Bronchial epithelial cell (primary cell): Measurements from ENCODE around the genes TBX15, PHGDH and SRGAP2C.

- RRBS, 2 experiments, result no CpG with 5 or more reads among the region's 5 CpGs
Measured at GRCh38 chr1:118812472-118812867, 175.7 kb downstream of the TBX15 start.

GRCh38 chr1:118987337-118988523, at the start of gene TBX15:
TBX15 (minus strand) TSS chr1:118988343.
- RRBS, 2 experiments, result 3 to 4% methylated on average over 36 to 39 of the region's 86 CpGs

GRCh38 chr1:119177395-119177877, 37.0 kb upstream of the WARS2 start:
- RRBS, 2 experiments, result no CpG with 5 or more reads among the region's 3 CpGs

DNA sequence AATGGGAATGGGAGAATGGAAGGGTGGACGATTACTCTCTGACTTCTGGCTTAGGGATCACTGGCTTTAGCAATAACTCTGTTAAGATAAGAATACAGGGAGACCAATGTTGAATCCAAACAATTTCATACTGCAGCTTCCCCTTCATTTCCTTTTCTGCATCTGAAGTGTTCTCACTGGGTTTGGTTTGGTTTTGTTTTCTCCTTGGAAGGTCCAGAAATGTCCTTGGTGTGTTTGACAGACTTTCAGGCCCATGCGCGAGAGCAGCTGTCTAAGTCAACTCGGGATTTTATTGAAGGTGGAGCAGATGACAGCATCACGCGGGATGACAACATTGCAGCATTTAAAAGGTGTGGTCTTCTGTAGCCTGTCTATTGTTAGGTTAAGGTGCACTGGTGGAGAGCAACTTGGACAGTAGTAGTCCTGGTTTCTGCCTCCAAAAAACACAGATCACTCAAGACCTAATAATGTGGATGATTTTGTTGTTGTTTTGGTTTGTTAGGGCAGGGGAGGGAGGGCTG, 12.3 kb downstream of the HAO2 start:
- RRBS, 2 experiments, result no CpG with 5 or more reads among the region's 6 CpGs

DNA sequence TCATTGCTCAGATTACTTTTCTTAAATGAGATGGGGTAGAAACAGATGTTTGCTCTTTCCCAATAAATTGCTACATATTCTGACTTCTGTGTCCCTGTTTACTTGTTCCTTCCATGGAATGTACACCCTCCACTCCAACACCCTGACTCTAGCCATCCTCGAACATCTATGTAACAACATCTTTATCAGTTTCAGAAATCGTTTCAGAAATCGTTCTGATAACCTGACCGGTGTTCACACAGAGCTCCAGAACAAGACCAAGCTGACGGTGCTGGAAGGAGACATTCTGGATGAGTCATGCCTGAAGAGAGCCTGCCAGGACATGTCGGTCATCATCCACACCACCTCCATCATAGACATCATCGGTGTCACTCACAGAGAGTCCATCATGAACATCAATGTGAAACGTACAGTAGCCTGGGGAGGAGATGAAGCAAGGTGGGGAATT, 43.1 kb downstream of the ZNF697 start:
- RRBS, 2 experiments, result no CpG with 5 or more reads among the region's 8 CpGs

DNA sequence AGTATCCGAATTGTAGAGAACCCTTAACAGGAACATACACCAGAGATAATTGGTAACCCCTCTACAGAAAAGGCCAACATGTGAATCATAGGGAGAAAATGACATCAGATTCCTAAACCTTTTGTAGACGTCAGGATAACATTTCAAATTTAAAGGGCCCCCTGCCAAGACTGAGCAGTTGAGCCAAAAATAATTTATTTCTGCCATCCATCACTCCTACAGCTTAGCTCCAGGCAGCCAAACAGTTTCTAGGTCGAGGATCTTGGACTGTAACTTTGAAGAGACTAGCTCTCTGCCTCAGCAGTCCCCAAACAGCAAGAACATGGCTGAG, 21.2 kb downstream of the ZNF697 start:
- RRBS, 2 experiments, result no CpG with 5 or more reads among the region's 3 CpGs

DNA sequence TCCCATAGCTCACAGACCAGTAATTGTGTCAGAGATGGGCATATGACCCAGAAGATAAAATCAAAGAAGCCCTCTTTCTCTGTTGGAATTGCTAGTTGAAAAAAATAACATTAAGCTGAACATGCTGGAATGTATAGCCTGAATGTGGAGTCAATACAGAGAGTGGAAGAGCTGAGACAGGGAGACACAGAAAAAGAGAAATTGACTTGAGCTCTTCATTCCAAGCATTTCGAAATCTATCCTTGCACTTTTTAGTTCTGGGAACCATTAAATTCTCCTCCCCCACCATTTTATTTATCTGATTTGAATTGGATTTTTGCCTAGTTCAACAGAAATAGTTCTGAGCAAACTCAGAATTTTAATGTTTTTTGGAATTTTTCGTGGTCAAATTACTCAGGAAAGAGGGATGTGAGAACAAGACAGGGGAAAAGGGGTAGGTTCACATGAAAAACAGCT, 5.6 kb upstream of the ZNF697 start:
- RRBS, 2 experiments, result no CpG with 5 or more reads among the region's 2 CpGs

DNA sequence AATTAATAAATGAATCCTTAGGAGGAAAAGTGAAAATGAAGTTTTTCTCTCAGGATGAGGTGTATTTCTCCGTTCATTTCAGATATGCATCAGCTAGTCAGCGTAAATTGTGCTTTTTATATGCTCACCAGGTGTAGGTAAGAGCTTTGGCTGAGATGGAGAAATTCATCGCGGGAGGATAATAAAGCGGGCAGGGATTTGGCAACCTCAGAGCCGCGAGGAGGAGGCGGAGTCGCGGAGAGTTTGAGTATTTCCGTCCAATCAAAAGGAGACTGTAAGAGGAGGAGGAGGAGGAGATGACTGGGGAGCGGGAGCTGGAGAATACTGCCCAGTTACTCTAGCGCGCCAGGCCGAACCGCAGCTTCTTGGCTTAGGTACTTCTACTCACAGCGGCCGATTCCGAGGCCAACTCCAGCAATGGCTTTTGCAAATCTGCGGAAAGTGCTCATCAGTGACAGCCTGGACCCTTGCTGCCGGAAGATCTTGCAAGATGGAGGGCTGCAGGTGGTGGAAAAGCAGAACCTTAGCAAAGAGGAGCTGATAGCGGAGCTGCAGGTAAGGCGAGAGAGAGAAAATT, at the start of gene PHGDH:
Gene PHGDH, plus strand, starts transcription at position 329 of the 577 bp plus-strand sequence.
- RRBS, 2 experiments, result no CpG with 5 or more reads among the region's 23 CpGs

- RRBS, 2 experiments, result no CpG with 5 or more reads among the region's 12 CpGs
Measured at GRCh38 chr1:119779746-119780637, 11.3 kb upstream of the HMGCS2 start.

DNA sequence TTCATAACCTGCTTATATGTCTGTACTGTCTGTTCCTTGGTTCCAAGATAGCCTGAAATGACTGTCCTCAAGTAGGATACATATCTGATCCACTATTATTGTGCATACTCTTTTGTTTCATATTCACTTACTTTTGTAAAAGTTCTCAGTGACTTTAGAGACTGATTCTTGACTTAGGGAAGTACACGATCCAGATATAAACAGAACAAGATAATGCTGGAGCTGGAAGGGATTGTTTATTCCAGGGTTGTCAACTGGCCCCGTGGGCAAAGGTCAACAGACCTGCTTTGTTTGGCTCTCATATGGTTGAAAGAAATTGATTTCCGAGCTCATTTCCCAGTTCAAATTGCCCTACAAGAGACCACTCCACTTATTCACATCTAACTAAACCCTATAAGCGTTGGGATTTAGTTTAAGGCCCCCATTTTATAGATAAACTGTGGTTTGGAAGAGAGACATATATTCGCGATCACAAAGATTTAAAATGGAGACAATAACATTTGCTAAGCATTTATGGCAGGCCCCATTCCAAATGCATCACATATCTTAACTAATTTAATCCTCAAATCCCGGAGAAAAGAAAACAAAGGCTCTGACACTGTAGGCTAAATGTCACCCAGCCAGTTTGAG, 20.8 kb downstream of the REG4 start:
- RRBS, 2 experiments, result no CpG with 5 or more reads among the region's 7 CpGs

GRCh38 chr1:120109093-120109492, 39.6 kb upstream of the NOTCH2 start:
- RRBS, 2 experiments, result no CpG with 5 or more reads among the region's 8 CpGs

- RRBS, 2 experiments, result no CpG with 5 or more reads among the region's 15 CpGs
Measured at GRCh38 chr1:120277576-120277945, 101.2 kb upstream of the SEC22B start.

- RRBS, 2 experiments, result no CpG with 5 or more reads among the region's 98 CpGs
Measured at GRCh38 chr1:120341231-120342362, 73.2 kb upstream of the NBPF8 start.

- RRBS, 2 experiments, result no CpG with 5 or more reads among the region's 11 CpGs
Measured at GRCh38 chr1:120461893-120463099, 47.5 kb downstream of the NBPF8 start.

DNA sequence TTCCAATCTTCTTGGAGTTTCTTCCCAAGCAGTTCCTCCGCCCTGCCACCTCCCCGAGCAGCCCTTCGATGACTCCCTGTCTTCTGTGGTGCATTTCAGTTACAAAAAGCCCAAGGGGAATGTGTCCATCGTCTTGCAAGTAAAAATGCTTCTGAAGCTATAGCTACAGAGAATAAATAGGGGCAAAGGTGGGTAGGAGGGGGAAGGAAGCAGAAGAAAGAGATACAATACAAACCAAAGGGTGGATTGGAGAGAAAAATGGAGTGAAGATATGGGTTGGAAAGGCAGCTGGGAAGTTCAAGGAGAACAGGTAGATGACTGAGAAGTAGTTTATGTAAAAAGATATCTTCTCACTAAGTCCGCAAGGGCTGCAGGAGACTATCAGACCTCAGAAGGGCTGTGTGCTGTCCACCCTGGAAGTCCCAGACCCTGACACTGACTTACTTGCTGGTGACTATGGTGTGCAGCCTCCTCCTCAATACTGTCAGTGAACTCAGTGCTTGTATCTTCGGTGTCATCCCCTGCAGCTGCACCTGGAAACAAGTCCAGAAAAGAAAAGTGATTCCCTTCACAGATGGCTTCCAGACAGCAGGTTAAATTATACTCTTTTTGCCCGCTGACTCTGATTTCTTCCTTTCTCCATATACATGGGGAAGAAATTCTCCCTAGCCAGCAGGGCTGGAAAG, 115.2 kb downstream of the NBPF8 start:
- RRBS, 2 experiments, result no CpG with 5 or more reads among the region's 7 CpGs

GRCh38 chr1:121184505-121185609, at the start of gene SRGAP2C:
SRGAP2C (plus strand) TSS chr1:121184975.
- RRBS, 2 experiments, result no CpG with 5 or more reads among the region's 81 CpGs

- RRBS, 2 experiments, result no CpG with 5 or more reads among the region's 3 CpGs
Measured at GRCh38 chr1:121521967-121522246, 337.1 kb downstream of the SRGAP2C start.

DNA sequence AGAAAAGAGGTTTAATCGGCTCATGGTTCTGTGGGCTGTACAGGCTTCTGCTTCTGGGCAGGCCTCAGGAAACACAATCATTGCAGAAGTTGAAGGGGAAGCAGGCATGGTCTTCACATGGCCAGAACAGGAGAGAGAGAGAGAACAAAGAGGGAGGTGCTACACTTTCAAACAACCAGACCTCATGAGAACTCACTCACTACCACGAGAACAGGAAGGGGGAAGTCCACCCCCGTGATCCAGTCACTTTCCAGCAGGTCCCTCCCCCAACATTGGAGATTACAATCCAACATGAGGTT, 156.9 kb downstream of the H3-7 start:
- RRBS, 2 experiments, result no CpG with 5 or more reads among the region's 3 CpGs

DNA sequence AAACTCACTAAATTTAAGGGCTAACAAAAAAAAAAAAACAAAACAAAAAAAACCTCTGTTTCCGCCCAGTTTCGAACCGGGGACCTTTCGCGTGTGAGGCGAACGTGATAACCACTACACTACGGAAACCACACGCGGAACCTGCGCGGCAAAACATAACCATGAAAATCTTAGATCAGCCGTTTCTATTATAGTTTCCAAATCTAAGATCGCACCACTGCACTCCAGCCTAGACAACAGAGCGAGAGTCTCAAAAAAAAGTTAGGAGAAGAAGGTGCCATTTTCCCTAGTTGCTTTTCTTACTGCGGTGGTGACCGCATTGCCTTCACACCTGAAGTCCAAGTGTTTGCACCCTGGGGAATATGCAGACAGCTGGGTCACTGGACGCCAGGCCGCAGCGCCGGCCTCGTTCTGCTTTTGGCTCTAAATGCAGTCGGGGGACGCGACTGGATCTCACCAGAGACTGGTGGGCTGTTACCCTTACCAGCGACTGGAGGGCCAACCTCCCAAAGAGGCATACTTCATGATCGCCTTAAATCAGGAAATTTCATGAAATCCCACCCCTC, 101.8 kb downstream of the H3-7 start:
- RRBS, 2 experiments, result no CpG with 5 or more reads among the region's 27 CpGs

DNA sequence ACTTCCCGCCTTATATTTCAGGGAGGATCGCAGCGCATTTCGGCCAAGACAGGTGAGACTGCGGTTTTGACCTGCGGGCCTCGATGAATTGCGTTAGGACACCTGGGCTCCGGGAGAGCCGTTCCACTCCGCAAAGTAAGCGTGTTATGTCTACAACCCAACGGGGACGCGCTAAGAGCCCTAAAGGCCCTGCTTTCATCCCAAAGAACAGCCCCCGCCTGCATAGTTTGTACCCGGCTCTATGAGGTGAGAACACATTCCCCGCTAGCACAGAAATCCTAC, 32.7 kb upstream of the PPIAL4F start:
- RRBS, 2 experiments, result no CpG with 5 or more reads among the region's 18 CpGs